ENCODE measurements around a stretch of chr1.

GRCh38 chr1:93366720-93367594 is 21.2 kb downstream of the DR1 start:
- PRO-cap = no peak
- RAMPAGE, long total RNA, 2 experiments = no peak in any of the 2 experiments

DNA sequence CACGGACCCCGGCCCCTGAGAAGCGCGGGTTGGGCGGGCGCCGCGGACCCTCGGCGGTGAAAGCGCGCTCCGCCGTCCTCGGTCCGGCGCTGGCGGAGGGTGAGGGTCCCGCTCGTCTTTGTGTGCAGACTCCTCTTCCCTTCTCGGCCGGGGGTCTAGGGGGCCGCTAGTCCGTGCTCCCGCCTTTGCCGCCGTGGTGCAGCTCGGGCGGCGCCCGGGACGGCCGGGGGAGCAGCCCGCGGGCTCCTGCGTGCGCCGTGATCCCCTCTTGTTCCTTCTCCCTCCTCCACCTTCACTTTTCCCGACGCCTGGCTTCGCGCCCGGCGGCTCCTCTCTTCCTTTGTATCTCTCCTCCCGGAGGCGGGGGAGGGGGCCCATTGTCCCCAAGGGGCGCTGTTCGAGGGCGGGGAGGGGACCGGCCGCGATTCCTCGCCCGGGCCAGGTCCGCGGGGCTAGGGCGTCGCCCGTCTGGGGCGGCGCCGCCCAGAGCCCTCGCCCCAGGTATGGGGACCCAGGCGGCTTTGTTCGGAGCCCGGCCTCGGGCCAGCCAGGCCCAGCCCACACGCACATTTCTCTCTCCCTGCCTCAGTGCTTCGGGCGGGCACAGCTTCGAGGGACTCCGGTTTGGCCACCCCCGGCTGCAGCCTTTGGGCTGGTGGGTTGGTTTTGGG is 548 bp downstream of the FNBP1L start:
- PRO-cap = bidirectional peak, plus-strand start at position 486 of the sequence, minus-strand start at position 315 of the sequence
- RAMPAGE, long total RNA, 2 experiments = no peak in any of the 2 experiments

DNA sequence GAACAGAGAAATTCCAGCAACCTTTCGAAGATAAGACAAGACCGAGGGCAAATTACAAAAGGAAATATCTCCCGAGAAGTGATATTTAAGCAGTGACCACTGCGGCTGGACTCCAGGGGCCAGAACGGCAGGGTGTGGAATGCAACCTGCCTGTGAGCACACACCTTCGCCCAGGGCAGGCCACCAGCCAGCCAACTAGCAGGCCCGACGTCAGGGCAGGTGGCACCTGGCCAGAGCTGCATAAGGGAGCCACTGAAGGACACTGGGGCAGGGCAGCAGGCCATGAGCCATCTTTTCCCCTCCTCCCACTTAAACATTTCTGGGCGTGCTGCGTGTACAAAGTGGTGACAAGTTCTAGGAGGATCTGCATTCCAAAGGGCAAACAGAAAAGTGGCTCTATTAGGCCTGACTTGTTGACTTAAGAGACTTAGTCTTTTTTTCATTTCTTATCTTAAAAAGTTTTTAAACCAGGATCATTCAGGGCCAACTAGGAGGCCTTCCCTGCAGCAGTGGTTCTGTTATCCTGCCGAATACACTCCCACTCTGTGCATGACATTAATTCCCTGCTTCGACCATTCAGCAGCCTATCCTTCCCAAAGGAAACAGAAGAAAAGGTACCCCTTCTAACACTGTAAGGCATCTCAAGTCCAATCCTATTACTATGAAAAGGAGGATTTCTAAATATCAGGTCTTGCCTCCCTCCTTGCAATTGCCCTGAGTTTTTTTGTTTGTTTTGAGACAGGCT is 96.4 kb downstream of the BCAR3 start:
- PRO-cap = no peak
- RAMPAGE, long total RNA, 2 experiments = no peak in any of the 2 experiments

DNA sequence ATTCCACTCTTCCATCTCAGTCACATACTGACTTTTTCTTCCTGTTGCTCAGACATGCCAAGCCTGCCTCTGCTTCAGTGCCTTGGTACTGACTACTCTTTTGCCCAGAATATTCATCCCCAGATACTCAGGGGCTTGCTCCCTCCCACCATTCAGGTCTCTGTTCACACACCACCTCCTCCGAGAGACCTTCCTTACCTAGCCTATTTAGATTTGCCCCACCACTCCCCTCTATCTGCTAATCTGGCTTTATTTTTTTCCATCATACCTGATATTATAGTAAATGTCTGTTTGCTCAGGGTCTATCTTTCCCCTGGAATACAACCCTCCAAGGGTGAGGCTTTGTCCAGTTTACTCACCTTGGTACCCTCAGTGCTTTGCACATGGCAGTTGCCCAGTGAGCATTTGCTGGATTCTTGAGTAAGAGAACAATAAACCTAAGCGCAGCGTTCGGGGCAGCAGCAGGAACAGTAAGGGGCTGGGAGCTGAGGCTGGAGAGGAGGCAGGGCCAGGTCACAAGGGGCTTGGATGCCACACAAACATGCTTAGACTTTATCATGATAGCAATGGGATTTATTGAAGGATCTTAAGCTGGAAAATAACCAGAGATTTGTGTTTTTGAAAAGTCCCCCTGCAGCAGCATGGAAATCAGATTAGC is 26.9 kb downstream of the BCAR3 start:
- PRO-cap = no peak
- RAMPAGE, long total RNA, 2 experiments = no peak in any of the 2 experiments

DNA sequence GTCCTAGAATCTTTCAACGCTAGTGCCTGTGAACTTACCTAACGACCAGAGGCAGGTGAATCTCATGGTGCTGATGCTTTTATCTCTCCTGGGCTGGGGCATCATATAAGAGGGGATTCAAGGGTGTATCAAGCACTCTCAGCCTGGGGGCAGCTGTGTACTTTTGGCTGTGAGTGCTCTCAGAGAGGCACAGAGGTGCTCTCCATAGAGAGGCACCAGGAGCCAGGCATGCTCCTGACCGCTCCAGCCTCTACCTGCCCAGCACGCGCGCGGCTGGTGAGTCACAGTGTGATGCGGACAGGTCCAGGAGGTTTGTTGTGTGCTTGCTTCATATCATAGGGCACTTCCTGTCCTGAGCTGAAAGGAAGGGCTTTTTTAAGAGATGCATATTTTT is 93.5 kb upstream of the BCAR3 start:
- PRO-cap = no peak
- RAMPAGE, long total RNA, 2 experiments = no peak in any of the 2 experiments

DNA sequence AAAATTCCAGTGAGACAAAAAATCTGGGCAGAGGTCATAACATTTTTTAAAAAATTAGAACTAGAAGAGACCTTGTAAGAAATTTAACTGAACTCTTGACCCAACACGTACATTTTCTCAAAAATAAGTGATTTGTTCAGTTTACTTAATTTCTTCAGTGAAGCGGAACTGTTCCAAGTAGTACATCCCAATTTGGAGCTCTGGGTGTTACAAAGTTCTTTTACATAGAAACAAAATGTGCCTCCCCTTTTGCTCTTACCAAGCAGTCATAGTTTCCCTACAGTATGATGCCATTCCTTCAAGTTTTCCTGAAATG is 2.3 kb downstream of the GCLM start:
- PRO-cap = no peak
- RAMPAGE, long total RNA, 2 experiments = no peak in any of the 2 experiments

- PRO-cap = no peak
- RAMPAGE, long total RNA, 2 experiments = no peak in any of the 2 experiments
Observed at GRCh38 chr1:93965720-93966299, 56.6 kb upstream of the GCLM start.

GRCh38 chr1:94234593-94235241 is 2.7 kb downstream of the ARHGAP29 start:
- PRO-cap = no peak
- RAMPAGE, long total RNA, 2 experiments = no peak in any of the 2 experiments

DNA sequence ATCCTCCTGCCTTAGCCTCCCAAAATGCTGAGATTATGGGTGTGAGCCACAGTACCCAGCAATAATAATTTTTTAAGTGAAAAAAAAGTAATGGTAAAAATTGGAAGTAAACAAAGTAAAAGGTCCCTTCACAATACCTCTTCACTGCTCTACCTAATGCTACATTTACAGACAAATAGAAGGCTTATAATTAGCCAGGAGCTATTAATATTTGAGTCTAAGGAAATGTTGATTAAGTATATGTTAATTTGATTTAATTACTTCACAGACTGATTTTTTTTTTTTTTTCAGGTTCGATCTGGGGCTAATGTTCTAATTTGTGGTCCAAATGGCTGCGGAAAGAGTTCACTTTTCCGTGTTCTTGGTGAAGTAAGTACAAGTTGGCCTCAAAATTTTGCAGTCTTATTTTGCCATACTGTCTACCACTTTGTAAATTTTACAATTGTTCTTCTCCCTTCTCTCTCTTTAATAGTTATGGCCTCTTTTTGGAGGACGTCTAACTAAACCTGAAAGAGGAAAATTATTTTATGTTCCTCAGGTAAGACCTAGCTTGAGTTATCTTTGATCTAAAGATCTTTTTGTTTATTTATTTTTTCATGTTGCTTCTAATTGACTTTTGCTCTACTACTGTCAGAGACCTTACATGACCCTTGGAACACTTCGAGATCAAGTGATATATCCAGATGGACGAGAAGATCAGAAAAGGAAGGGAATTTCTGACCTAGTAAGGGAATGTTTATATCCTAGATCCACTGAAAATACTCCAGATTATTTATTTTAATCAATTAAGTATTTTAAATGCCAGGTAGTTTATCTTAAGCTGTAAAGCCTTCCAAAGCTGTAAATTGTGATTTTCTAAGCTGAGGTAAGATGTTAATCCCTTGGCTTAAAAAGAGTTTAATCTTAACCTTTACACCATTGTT is 43.0 kb downstream of the F3 start:
- PRO-cap = no peak
- RAMPAGE, long total RNA, 2 experiments = no peak in any of the 2 experiments

GRCh38 chr1:94532158-94532644 is 9.4 kb downstream of the F3 start:
- PRO-cap = no peak
- RAMPAGE, long total RNA, 2 experiments = no peak in any of the 2 experiments

GRCh38 chr1:94532987-94533434 is 8.5 kb downstream of the F3 start:
- PRO-cap = no peak
- RAMPAGE, long total RNA, 2 experiments = no peak in any of the 2 experiments

DNA sequence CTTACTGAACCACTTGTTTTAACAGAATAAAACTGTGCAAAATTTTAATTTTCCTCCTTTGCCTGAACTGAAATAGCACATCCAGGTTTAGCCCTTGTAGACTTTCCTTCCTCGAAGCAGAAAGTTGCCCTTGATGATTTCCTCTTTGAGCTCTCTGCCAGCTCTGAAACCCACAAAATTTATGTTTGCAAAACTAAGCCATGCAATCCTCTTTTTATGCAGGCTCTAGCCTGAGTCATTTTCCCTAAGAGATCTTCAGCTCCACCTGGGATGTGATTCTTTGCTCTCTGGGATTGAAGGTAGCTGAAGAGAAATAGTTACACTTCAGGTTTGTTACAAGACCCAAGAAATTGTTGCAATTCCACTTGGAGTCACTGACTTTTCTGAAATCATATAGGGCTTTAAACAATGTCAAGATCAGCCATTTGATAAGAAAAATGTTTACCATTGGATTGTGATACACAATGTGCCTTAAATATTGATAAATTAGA is 1.5 kb upstream of the F3 start:
- PRO-cap = no peak
- RAMPAGE, long total RNA, 2 experiments = no peak in any of the 2 experiments

DNA sequence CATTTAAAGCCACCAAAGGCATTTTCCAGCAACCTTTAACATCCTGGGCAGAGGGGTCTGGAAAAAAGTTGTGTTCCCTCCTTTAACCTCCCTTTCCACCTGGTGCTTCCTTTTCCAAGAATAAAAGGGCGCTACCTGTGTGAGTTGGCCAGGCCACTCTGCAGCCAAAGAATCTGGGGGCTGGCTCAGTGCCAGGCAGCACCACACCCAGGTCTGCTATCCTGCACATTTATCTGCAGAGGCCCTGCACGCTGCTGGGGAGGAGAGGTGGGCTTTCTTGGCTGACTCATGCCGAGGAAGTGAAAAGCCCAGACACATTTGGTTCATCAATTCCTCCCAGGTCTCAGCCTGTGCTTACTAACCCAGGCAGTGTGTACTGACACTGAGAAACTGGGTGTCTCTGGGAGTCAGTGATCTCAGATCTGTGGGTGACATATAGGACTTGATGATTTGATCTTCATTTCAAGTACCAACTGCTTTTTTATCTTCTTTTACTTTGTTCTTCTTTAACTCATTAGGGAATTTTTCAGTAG is 79.9 kb upstream of the F3 start:
- PRO-cap = no peak
- RAMPAGE, long total RNA, 2 experiments = no peak in any of the 2 experiments

DNA sequence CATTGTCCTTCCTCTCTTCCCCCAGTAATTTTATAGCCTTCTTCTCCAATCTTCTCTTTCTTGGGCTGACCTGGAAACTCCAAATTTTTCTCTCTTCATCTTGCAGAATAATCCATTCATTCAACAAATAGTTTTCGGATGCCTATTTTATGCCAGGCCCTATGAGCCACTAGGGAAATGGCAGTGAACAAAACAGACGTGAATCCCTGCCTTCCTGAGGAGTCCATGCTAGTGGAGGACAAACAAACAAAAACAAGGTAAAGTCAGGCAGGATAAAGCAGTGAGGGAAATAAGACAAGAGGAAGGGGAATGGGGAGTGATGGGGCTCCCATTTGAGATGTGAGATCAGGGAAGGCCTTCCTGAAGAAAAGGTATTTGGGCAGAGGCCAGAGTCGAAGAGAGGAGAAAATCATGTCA is 108.9 kb upstream of the SLC44A3 start:
- PRO-cap = no peak
- RAMPAGE, long total RNA, 2 experiments = no peak in any of the 2 experiments

DNA sequence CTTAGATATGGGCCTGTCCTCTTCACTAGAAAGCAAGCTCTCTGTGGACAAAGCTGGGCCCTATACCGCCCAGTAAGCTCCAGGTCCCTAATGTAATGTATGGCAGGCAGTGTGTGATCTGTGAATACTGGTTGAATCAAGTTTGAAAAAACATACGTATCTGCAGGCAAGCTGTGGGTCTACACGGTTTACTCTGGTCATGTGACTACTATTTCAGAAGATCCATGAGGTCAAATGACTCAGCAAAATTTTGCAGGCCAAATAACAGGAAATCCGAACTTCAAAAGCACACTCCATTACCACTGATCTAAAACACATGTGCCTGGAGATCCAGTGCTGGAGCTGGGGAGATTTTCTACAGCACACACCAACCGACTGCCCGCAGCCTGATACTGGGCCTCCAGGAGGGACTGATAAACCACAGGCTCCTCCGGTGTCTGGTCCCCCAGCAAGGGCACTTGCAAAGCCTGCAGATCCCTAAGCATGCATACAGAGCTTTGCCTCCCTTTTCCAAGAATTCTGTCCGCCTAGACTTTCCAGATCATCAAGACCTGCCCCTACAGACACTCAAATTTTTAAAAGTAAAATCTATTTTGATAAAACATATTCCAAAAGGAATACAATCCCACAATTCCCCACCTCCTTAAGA is 64.4 kb upstream of the SLC44A3 start:
- PRO-cap = no peak
- RAMPAGE, long total RNA, 2 experiments = no peak in any of the 2 experiments

DNA sequence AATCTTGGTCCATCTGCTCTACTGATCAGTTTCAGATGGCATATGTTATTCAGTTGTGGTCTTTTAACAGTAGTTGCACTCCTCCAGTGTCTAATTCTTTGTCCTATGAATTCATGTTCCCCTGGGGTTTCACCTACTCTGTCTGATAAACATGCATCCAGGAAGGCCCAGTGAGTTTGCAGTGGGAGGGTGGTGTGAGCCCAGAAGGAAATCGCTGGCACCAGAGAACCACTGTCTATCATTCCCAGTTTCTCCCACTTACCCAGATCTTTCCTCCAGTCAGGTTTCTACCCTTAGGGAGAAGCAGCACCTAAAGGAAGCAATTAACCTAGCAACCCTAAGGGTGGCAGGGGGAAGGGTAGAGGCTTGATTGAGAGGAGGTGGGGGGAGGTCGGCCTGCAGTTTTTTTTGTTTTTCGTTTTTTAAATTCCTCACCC is 932 bp upstream of the SLC44A3 start:
- PRO-cap = no peak
- RAMPAGE, long total RNA, 2 experiments = no peak in any of the 2 experiments

- PRO-cap = no peak
- RAMPAGE, long total RNA, 2 experiments = no peak in any of the 2 experiments
Observed at GRCh38 chr1:94860367-94861130, 40.4 kb downstream of the SLC44A3 start.

GRCh38 chr1:94929085-94929800 is 2.3 kb upstream of the CNN3 start:
- PRO-cap = no peak
- RAMPAGE, long total RNA, 2 experiments = no peak in any of the 2 experiments

GRCh38 chr1:94955637-94956536 is 29.0 kb upstream of the CNN3 start:
- PRO-cap = bidirectional peak, plus-strand start at chr1:94956067, minus-strand start at chr1:94955939
- RAMPAGE, long total RNA, 2 experiments = no peak in any of the 2 experiments

DNA sequence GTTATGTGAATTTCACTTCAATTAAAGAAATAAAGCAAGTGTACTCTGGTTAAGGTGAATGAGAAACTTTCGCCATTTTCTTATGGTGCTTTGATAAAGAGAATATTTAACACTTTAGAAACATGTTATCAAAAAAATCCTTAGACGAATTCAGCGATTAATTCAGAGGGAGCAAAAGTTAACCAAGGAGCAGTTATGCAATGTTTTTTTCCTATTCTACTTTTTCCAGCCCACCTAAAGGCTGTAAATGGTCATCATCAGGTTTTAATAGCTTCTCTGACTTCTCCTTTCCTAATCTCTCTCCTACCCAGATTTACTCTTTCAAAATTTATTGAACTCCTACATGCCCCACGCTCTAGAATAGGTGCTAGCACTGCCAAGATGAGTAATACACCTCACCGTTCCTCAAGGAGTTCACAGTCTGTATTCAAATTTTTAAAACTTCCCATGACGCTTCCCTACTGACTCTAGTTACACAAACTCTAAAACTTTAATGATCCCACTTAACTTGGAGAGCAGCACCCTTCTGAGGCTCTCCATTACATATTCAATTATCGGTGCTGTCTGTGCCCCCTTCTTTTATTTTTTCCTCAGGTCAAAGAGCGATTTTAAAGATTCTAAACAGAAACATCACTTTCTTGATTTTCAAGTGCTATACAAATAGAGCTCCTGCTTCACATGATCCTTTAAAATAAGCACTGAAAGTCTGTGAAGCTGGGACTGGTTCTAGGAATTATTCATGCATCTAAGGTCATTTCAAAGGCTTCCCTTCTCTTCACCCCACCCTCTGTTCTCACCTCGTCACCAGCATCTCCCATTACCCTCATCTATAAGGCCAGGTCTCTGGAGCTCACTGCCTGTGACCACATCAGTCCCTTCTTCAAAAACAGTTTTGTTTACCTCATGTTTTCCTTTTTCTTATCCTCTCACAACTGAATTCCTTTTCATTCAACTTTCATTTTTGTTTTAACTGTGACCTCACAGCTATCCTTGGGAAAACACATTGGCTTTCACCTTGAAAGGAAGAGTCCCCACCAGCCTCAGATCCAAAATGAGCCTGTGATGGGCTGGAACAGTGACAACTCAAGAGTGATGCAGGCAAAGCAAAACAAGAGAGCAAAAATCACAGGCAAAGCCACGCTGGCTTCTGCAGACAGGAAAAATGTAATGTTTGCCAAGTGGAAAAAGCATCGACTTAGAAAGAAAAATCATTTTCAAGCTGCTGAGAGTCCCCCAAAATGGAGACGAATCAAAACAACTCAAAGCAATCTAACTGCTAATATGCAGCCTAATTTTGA is 51.4 kb downstream of the ALG14 start:
- PRO-cap = unidirectional peak, minus-strand start at position 1,053 of the sequence
- RAMPAGE, long total RNA, 2 experiments = no peak in any of the 2 experiments

All from right atrium auricular region (tissue), 2 donors.